Aorta (tissue), 1 donor: ENCODE measurements around a stretch of chr4.

GRCh38 chr4:184546937-184547871, 72.9 kb upstream of the IRF2 start:
- PRO-cap = no peak

GRCh38 chr4:184732010-184732602, 1.8 kb downstream of the CENPU start:
- PRO-cap = no peak

DNA sequence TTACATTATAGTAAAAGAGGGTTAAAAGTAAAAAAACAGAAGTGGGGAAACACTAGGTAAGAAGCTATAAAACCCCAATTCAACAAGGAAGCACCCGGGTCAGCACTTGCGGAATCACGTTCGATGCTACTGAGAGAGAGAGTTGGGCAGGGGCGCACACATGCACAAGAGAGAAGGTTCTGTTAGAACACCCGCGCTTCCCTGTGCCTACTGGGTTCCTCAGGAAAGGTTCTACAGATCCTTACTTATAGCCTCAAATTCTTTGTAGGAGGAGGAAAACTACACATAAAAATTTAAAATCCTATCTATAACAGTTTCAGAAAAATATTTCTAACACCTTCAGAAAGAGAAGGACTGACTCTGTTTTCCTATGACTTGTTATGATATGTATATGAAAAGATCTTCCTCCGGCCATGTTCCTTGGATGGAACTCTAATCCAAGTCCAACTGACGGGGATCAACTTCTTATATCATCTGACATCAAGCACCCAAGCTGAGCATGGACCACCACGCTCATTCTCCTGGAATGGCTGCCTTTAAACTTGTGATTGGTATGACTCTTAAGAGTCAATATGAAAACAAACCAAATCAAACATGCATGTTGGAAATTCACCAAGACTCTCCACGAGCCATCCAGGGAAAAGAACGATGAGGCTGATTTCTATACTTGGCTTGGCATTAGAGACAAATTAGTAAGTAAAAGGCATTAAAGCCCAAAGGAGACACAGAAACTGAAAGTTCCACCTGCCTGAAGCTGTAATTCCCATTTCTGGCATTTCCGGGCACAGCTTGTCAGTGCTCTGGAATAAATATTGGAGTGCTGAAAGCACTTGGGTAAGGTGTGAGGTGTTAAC, 41.8 kb upstream of the CENPU start:
- PRO-cap = no peak

DNA sequence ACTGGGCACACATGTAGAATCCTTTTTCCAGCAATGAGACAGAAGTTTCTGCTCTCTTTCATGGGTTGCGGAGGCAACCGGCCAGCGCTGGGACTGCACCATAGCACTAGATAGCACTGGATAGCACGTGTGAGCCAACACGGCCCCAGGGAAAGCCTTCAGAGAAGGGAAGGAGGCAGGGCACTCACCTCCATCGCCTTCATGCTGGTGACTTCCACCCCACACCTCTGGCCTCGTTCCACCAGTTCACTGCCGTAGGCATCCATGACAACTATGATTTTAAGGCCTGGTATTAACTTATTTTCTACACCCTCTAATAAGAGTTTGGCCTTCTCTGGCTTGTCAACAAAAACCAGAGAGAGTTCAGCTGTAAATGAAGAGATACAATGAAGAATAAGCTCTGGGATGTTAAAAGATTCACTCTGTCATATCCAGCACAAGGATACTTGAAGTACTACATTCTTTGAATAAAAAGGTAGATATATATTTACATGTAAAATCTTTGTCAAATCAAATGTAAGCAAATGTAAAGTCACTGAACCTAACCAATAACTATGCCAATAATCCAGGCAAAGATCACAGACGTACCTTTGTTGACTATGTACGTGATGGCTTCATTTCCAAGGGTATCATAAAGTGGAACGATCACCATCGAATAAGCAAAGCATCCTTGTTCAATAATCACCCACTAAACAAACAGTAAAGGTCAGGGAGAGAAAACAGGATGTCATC, 42.6 kb upstream of the CENPU start:
- PRO-cap = no peak

- PRO-cap = no peak
Measured at GRCh38 chr4:184782052-184782697, 43.6 kb downstream of the ACSL1 start.

DNA sequence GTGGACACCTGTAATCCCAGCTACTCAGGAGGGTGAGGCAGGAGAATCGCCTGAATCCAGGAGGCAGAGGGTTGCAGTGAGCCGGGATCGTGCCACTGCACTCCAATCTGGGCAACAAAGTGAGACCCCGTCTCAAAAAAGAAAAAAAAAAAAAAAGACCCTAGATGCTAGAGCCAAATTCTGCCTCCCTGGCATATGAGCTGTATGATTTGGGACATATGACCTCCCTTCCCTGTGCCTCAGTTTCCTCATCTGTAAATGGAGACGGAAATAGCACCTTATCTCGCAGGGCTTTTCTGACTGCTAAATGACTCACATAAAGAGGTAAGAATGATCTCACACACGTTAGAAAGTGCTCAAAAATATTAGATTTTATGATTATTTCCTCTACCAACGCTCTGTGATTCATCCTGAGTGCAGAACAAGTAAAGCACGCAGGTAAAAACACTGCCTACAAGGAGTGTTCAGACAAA, 21.3 kb downstream of the ACSL1 start:
- PRO-cap = no peak

- PRO-cap = no peak
Measured at GRCh38 chr4:184843782-184844605, 18.2 kb upstream of the ACSL1 start.

GRCh38 chr4:184853291-184853769, 27.6 kb upstream of the ACSL1 start:
- PRO-cap = no peak

DNA sequence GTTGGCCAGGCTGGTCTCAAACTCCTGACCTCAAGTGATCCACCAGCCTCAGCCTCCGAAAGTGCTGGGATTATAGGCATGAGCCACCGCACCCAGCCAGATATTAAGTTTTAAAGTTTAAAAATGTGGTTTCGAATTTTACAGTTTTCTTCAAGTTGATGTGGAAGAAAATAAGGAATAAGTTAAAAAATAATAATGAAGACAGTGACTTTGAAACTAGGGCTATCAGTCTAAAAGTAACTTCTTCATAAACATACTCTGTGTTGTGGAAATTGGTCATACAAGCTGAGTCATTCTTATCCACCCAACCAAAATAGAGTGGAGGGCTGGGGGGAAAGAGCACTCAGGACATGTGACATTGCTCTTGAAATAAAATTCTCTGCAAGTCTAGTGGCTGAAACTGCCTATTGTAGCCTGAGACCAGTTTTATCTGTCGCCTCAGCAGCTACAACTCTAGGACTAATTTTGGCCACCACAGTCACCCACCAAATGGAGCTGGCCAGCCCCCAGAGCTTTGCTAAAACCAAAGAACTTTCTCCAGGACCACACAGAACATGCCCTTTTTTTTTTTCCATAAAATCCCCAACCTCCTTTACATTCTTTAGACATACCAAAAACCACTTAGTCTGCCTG, 23.2 kb upstream of the SLC25A4 start:
- PRO-cap = no peak

DNA sequence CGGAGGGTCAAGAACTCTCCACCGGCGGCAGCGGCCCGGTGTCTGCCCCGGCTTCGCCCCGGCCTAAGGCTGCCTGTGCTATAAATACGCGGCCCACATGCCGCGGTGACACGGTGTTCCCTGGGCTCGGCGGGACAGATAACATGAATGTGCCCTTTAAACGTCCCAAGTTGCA, 269 bp upstream of the SLC25A4 start:
- PRO-cap = no peak

- PRO-cap = no peak
Measured at GRCh38 chr4:185147794-185148567, 4.9 kb downstream of the SLC25A4 start.

- PRO-cap = no peak
Measured at GRCh38 chr4:185202850-185203455, 847 bp downstream of the CFAP97 start.

DNA sequence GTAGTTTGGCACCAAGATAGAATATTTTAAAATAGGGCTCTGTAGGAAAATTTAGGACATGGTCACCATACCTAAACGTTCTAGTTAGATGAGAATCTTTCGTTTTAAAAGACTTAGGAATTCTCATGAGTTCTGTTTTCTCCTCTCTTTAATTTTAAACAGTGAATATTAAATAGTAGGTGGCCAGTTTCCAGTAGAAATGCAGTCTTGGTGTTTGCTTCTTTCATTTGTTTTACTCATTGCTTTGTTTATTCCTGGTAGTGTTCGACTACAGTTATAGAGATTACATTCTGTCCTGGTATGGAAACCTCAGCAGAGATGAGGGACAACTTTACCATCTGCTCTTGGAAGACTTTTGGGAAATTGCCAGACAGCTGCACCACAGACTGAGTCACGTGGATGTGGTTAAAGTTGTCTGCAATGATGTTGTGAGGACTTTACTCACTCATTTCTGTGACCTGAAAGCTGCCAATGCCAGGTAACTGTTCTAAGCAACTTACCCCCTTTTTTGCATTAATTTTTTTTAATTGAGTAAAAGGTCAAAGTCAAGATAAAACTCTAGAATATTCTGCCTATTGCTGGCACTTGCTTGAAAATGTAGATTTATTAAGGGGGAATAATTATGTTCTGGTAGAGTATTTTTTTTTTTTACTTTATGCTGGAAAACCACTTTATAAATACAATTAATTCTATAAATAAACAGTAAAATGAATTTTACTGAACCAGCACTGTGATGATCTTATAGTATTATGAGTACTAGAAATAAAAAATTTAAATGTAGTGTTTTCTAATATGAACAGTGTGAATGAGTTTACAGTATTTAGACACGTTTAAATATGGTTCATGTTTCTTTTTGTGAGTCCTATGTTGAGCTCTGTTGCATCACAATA, 49.4 kb downstream of the SNX25 start:
- PRO-cap = no peak

GRCh38 chr4:185286999-185288318, 78.1 kb downstream of the SNX25 start:
- PRO-cap = no peak

DNA sequence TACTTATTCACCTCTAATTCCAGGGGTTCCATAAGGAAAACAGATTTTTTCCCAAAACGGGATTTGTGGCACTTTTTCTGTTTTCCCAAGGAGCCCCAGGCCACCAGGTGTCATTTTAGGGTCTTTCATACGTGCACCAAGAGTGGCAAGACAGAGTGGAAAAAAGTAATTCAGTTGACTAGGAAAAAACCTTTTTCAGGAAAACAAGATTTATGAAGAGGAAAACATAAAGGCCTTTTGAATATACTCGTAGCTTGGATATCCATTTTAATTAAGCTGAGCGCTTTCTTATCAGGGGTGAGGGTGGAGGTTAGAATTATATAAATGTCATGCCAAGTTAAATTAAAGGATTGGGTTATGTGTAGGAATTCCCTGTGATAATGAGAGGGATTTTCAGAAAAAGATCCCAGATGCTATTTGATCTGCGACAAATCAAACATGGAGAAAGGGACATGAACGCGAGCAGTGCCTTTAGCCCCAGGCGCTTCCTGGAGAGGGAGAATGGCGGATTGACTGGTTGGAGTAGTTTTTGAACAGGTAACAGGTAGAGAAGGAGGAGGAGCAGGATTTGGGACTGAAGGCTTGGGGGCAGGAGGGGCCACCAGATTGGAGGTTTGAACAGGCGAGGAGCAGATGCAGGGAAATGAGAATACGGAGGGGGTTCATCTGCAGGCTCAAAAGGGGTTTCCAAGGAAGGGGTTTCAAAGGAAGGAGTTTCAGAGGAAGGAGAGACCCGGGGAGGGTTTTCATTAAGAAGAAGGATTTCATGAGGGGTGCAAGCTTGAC, 67.2 kb downstream of the LRP2BP start:
- PRO-cap = no peak

- PRO-cap = no peak
Measured at GRCh38 chr4:185394453-185395578, 908 bp downstream of the LRP2BP start.

DNA sequence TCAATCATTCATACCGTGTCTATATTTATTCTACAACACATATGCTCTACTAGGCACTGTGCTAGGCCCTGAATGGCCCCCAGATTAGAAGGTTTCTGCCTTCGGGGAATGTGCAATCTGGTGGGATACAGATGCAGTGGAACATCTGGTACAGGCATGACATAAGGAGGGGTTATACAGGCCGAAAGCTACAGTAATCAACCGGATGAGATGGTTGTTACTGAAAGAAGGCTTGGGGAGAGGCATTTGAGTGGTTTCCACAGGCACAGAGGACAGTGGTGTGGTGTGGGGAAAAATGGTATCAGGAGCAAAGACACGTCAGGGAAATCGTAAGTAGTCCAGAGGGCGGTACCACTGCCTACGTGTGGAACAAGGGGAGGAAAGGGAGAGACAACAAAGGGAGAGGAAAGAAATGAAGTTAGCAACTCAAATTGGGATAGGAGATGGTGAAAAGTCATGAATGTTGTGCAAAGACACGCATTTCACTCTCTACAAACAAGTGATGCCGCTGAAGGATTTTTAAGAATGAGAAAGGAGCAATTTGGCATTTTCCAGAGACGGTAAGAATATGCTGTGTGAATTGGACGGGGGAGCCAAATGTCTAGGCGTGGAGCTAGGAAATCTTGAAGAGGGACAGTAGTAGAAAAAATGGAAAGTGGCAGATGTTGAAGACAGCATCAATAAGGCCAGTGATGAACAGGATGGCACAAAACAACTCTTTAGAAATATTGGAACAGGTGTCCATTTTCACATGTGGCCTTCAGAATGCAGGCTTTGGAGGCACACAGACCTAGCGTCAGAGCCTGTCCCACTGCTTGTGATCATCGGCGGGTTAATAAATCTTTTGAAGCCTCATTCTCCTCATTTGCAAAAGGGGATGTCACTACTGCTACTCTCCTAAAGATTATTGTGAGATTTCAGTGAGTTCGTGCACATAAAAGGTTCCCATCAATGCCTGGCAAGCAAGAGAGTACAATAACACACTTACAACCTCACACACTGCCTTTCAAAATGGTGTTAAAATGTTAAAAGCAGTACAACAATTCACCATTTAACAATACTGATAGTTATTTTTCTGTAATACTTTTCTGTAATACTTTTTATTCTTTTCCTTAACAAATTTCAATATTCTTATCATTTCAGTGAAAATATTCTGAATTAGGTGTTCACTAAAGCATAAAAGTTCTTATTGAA, 2.7 kb downstream of the PDLIM3 start:
- PRO-cap = bidirectional peak, plus-strand start at position 864 of the sequence, minus-strand start at position 823 of the sequence

GRCh38 chr4:185642660-185643244, 107.4 kb upstream of the PDLIM3 start:
- PRO-cap = unidirectional peak, minus-strand start at chr4:185642795

DNA sequence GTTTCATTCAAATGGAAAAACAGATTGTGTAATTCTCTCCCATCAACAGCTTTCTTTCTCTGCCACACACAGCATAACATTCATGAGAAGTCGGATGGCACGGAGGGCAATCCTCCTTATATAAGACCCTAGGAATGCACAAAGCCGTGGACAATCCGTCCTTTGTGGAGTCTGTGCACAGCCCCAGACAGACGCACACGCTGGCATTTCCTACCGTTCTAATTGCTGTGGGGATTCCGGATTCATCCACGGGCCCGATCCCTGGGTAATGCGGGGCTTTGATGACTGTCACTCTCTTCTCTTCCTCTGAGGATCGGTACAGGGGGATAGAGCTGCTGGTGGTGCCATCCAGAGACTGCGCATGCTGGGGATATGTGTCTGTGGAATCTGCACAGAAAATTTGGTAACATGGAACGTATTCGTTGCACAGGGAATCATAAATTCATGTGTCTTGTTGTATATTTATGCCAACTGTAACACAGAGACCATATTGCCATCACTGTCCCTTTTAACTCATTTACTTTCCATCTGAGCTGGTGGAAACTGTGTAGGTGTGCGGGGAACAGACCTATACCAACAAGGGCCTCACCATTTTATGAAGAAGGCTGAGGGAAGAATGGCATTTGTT, 122.0 kb upstream of the PDLIM3 start:
- PRO-cap = no peak

- PRO-cap = no peak
Measured at GRCh38 chr4:185661811-185662991, 126.9 kb upstream of the PDLIM3 start.